Metastatic Liver Carcinoma in the Lung (tissue), 2 donors: ENCODE results near the genes IL10RA, TREH and CXCR5.

- PRO-cap, 2 experiments: peak in 2 of 2 experiments; most common plus-strand start chr11:117986400 (in 2); most common minus-strand start chr11:117986315 (in 2)
Measured at GRCh38 chr11:117985761-117986600, at the start of gene IL10RA. IL10RA (plus strand) TSS chr11:117986394.

DNA sequence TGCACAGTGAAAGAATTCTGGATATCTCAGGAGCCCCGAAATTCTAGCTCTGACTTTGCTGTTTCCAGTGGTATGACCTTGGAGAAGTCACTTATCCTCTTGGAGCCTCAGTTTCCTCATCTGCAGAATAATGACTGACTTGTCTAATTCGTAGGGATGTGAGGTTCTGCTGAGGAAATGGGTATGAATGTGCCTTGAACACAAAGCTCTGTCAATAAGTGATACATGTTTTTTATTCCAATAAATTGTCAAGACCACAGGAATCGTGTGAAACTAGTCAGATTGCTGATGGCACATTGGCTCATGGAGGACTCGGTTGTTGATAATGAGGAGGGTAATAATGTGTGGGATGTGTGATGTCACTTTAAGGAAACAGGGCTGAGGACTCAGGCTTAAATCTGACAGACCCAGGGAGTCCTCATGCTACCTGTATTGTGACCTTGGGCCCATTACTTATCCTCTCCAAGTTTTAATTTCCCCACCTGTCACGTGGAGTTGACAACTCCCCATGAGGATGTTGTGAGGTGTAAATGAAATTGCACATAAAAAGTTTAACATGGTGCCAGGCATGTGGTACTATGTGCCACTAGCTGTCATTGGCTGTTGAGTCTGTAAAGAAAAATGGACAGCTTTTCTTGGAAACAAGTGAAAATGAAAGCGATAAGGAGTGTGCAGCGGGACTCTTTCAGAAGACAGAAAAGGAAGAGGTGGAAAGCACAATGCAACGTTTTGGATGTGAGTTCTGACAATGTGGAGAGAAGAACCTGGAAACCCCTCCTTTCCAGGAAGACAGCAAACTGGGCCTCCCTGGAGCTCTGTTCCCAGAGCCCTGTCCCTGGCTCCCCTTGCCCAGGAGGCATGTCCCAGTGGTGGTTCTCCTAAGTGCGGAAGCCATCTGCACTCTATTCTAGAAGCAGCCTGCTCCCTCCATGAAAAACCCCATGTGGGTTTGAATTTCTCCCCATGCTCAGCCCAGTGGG, 15.3 kb downstream of the IL10RA start:
- PRO-cap, 2 experiments: no peak in any of the 2 experiments

- PRO-cap, 2 experiments: no peak in any of the 2 experiments
Measured at GRCh38 chr11:118110906-118111952, 24.5 kb upstream of the SMIM35 start.

GRCh38 chr11:118205929-118206344, 18.9 kb downstream of the JAML start:
- PRO-cap, 2 experiments: no peak in any of the 2 experiments

- PRO-cap, 2 experiments: peak in 2 of 2 experiments; most common plus-strand start chr11:118227062 (in 2)
Measured at GRCh38 chr11:118226691-118227336, 2.0 kb upstream of the JAML start.

- PRO-cap, 2 experiments: no peak in any of the 2 experiments
Measured at GRCh38 chr11:118523601-118524866, 3.2 kb upstream of the TTC36 start.

DNA sequence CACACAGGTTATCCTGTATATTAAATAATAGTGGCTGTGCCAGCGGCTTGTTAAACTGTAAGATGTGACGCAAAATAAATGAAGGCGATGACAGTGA, 220 bp upstream of the ARCN1 start:
- PRO-cap, 2 experiments: no peak in any of the 2 experiments

DNA sequence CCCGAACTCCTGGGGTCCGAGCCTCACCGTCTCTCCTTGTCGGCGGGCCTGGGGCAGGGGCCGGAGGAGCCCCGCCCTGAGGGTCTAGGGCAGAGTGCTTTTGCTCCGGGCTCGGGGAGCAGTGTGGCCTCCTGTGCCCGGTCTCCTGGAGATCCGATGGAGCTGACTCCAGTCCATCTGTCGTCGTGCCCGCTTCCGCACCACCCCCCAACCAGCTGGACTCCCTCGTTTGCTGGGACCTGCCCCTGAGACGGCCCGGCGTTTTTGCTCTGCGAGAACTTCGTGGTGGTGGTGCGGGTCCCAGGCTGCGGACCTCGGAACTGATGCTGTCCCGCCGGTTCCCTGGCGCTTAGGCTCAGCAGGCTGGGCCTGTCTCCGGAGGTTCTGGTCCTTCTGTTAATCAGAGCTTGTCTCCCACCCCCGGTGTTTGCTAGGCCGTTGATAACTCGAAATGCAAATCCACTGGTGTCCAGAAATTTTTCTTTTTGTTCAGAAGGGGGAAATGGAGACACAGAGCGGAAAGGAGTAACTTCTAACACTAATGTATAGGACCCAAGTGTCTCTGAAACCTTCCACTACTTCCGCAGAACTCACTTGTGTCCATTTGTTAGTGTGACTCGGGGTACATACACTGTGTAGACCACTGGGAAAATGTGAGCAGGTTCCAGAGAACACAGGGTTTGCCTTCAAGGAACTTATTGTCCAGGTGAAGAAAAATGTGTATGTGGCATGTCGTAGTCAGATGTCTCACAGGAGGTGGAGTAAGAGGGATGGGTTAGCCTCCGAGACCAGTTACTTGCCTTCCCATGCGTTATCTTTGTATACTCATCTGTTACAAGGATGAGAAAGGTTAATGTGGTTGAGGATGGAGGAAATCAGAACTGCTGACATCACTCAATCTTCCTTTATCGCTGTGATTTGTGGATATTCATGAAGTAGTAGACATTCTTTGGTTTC, 638 bp downstream of the ARCN1 start:
- PRO-cap, 2 experiments: peak in 1 of 2 experiments; most common plus-strand start position 261 of the sequence (in 1); most common minus-strand start position 213 of the sequence (in 1)

GRCh38 chr11:118597379-118598049, 9.9 kb upstream of the PHLDB1 start:
- PRO-cap, 2 experiments: no peak in any of the 2 experiments

- PRO-cap, 2 experiments: no peak in any of the 2 experiments
Measured at GRCh38 chr11:118601126-118602245, 5.9 kb upstream of the PHLDB1 start.

- PRO-cap, 2 experiments: peak in 1 of 2 experiments; most common plus-strand start chr11:118605761 (in 1); most common minus-strand start chr11:118605563 (in 1)
Measured at GRCh38 chr11:118605362-118605917, 2.0 kb upstream of the PHLDB1 start.

DNA sequence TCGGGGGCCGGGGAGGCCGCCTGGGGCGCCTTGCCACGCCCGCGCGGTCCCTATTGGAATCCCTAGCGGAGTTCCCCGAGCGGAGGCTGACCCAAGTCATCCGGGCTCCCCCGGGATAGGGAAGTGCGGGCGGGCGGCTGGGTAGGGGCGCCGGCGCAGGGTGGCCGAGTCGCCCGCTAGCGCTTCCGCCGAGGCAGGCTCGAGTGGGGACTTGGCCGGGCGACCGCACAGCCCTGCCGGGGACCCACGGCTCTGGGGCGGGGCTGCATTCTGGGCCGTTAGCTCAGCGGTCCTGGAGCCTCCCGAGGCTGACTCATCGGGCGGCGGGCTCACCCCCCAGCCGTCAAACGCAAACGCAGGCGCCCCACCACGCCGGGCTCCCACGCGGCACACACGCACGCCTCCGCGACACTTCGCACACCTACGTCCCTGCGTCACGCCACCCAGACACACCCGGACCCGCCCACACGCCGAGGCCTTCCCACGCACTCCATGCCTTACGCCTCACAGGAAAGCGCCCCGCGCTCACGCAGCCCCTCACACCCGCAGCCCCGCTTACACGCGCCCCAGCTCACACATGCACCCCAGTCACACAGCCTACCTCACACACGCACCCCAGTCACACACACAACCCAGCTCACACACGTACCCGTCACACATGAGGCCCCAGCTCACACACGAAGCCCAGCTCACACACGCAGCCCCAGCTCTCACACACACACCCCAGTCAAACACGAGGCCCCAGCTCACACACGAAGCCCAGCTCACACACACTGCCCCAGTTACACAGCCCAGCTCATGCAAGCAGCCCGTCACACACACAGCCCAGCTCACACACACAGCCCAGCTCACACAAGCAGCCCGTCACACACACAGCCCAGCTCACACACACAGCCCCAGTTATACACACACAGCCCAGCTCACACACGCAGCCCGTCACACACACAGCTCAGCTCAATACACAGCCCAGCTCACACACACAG, 1.2 kb downstream of the PHLDB1 start:
- PRO-cap, 2 experiments: peak in 2 of 2 experiments; most common plus-strand start position 465 of the sequence (in 1); most common minus-strand start position 254 of the sequence (in 2)

GRCh38 chr11:118634249-118634737, 26.9 kb downstream of the PHLDB1 start:
- PRO-cap, 2 experiments: no peak in any of the 2 experiments

GRCh38 chr11:118679471-118680012, at the start of gene TREH:
TREH (minus strand) TSS chr11:118679650.
- PRO-cap, 2 experiments: peak in 1 of 2 experiments; most common minus-strand start chr11:118679650 (in 1)

GRCh38 chr11:118695764-118696346, 16.4 kb upstream of the TREH start:
- PRO-cap, 2 experiments: no peak in any of the 2 experiments

- PRO-cap, 2 experiments: peak in 2 of 2 experiments; most common plus-strand start chr11:118870372 (in 2); most common minus-strand start chr11:118870211 (in 2)
Measured at GRCh38 chr11:118870100-118871264, 13.2 kb upstream of the CXCR5 start.

DNA sequence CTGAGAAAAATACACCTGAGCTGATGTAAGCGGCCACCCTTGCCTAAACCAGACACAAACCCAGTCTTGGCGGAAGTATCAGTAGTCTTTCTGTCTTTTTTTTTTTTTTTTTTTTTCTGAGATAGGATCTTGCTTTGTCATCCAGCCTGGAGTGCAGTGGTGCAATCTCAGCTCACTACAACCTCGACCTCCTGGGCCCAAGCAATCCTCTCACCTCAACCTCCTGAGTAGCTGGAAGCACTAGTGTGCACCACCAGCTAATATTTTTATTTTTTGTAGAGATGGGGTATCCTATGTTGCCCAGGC, 5.5 kb upstream of the CXCR5 start:
- PRO-cap, 2 experiments: no peak in any of the 2 experiments

DNA sequence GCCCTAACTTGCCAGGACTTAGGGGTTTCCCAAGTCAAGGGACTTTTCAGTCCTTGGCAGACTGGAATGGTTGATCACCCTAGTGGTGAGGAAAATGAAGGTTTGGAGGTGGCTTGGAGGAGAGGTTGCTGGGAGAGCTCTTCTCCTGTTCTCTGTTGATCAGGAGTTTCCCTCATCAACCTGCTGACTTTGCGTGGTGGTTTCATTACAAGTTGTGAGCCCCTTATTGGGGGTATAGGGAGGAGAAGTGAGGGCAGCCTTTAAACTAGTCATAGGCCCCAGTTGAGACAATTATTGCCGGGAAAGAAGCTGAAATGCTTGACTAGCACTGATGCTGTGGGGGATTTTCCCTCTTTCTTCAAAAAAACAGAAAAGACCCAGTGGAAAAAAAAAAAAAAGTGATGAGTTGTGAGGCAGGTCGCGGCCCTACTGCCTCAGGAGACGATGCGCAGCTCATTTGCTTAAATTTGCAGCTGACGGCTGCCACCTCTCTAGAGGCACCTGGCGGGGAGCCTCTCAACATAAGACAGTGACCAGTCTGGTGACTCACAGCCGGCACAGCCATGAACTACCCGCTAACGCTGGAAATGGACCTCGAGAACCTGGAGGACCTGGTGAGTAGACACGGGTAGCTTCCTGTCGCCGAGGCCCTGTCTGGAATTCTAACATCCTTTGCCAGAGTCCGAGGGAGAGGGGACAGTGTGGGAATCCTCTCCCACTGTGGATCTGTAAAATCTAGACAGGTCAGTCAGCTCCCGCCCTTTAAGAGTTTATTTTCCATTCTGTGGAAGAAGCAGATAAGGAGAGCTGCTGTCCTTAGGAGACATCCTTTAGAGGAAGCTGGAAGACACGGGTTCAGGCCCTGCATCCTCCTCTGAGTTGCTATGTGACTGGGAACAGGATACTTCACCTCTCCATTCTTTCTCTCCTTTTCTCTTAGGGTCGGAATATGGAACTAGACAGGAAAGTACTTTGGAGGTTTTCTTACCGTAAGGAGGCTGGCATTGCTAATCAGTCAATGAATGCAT, at the start of gene CXCR5:
Gene CXCR5, plus strand, starts transcription at position 514 of the 1,028 bp plus-strand sequence.
- PRO-cap, 2 experiments: no peak in any of the 2 experiments

GRCh38 chr11:118890339-118890606, 6.6 kb downstream of the CXCR5 start:
- PRO-cap, 2 experiments: no peak in any of the 2 experiments

DNA sequence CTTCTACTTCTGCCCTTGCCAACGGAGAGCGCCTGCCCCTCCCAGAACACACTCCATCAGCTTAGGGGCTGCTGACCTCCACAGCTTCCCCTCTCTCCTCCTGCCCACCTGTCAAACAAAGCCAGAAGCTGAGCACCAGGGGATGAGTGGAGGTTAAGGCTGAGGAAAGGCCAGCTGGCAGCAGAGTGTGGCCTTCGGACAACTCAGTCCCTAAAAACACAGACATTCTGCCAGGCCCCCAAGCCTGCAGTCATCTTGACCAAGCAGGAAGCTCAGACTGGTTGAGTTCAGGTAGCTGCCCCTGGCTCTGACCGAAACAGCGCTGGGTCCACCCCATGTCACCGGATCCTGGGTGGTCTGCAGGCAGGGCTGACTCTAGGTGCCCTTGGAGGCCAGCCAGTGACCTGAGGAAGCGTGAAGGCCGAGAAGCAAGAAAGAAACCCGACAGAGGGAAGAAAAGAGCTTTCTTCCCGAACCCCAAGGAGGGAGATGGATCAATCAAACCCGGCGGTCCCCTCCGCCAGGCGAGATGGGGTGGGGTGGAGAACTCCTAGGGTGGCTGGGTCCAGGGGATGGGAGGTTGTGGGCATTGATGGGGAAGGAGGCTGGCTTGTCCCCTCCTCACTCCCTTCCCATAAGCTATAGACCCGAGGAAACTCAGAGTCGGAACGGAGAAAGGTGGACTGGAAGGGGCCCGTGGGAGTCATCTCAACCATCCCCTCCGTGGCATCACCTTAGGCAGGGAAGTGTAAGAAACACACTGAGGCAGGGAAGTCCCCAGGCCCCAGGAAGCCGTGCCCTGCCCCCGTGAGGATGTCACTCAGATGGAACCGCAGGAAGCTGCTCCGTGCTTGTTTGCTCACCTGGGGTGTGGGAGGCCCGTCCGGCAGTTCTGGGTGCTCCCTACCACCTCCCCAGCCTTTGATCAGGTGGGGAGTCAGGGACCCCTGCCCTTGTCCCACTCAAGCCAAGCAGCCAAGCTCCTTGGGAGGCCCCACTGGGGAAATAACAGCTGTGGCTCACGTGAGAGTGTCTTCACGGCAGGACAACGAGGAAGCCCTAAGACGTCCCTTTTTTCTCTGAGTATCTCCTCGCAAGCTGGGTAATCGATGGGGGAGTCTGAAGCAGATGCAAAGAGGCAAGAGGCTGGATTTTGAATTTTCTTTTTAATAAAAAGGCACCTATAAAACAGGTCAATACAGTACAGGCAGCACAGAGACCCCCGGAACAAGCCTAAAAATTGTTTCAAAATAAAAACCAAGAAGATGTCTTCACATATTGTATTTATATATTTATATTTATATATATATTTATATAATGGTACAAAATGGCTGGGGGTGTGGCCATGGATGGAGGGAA, 11.8 kb downstream of the CXCR5 start:
- PRO-cap, 2 experiments: no peak in any of the 2 experiments